Parietal lobe (tissue), 2 donors: ENCODE data around the gene FAM117B.

DNA sequence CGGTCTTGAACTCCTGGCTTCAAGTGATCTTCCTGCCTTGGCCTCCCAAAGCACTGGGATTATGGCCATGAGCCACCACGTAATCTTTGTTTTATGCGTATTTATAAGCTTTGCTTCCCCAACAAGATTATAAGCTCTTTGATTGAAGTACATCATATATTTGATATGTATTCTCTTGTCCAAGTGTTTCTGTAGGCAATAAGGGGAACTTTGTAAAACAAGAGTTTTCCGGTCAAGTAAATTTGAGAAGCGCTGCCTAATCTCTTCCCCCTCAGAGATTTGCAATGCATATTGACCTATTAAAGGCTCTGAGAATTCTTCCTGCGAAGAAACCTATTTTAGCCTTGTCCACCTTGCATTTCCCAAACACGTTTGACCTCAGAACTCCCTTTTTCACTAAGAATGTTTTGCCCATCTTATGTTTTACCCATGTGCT is 27.0 kb upstream of the CASP10 start:
- RAMPAGE, long total RNA = no peak

DNA sequence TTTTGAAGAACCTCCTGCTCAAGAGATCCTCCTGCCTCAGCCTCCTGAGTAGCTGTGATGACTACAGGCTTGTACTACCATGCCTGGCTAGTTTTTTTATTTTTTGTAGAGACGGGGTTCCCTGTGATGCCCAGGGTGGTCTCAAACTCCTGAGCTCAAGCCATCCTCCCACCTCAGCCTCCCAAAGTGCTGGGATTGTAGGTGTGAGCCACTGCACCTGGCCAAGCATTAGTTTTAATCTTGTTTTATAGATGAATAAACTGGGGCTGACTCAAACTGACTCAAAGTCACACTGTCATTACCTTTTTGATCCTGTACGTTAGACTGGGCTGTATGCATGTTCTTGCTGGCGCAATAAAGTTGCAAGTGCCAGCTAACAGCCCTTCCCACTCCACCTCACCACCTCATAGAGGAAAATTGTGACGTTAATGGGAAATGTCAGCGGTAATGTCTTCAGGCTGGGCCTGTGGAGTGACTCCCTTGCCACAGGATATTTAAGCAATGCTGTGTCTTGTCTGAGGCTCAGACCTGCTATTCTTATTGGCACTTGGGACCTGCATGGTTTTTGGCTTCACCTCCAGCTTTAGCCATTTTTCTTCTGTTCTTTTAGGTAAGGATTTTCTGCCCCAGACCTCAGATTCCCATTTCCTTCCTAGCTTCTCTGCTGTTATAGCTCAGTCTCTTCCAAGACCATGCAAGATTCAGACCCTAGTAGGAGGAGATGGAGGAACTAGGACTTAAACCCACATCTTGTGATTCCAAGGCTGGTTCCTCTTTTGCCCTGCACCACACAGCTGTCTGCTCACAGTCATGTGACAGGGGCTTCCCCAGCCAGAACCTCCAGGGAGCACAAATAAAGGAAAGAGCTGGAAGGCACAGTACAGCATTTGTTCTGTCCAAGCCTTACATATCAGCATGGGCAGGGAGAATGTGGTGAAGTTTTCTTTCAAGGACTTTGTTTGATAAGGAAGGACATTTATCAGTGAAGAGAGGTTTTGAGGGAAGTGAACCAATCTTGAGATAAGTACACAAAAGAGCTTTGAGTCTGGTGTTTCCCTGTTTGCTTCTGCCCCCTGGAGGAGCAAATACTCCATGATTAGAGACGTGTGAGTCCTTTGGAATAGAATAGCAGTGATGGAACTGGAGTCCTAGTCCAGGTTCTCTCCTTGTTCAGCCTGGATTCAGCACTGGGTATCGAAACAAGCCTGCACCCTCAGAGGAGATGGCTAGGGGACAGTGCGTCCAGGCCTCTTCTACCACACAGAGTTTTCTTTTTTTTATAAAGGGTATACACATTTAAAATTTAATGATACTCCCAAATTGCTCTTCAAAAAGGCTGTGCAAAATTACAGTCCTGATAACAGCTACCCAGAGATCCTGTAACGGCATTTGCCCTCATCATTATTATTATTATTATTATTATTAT is 25.0 kb upstream of the CASP10 start:
- RAMPAGE, long total RNA = no peak

- RAMPAGE, long total RNA = no peak
Measured at GRCh38 chr2:201239530-201240016, 20.8 kb upstream of the CASP8 start.

DNA sequence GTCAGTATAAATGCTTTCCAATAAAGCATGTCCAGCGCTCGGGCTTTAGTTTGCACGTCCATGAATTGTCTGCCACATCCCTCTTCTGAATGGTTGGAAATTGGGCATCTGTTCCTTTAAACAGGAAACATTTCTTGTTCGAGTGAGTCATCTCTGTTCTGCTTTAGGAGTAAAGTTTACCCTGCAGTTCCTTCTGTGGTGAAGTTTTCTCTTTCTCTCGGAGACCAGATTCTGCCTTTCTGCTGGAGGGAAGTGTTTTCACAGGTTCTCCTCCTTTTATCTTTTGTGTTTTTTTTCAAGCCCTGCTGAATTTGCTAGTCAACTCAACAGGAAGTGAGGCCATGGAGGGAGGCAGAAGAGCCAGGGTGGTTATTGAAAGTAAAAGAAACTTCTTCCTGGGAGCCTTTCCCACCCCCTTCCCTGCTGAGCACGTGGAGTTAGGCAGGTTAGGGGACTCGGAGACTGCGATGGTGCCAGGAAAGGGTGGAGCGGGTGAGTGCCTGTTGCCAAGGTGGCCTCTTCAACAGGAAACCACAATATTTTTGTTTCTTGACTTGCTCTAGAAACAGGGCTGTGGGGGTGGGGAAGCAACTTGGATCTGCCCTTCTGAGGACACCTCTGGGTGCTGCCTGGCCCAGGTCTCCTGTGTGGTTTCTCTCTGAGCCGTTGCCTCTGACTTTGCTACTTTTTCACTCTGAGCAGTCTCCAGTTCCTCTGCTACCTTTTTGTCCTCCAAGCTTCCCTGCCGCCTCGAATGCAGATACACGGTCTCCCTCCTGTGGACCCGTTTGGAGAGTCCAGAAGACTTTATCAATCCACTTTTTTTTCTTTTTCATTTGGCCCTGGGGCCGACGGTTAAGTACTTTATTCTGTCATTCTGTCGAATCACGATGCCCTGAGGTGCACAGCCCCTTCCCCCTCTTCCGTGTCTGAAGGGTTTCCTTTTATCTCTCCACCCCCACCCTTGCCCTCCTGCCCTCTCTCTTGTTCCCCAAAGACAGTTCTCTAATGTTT is 2.1 kb upstream of the CASP8 start:
- RAMPAGE, long total RNA = no peak

DNA sequence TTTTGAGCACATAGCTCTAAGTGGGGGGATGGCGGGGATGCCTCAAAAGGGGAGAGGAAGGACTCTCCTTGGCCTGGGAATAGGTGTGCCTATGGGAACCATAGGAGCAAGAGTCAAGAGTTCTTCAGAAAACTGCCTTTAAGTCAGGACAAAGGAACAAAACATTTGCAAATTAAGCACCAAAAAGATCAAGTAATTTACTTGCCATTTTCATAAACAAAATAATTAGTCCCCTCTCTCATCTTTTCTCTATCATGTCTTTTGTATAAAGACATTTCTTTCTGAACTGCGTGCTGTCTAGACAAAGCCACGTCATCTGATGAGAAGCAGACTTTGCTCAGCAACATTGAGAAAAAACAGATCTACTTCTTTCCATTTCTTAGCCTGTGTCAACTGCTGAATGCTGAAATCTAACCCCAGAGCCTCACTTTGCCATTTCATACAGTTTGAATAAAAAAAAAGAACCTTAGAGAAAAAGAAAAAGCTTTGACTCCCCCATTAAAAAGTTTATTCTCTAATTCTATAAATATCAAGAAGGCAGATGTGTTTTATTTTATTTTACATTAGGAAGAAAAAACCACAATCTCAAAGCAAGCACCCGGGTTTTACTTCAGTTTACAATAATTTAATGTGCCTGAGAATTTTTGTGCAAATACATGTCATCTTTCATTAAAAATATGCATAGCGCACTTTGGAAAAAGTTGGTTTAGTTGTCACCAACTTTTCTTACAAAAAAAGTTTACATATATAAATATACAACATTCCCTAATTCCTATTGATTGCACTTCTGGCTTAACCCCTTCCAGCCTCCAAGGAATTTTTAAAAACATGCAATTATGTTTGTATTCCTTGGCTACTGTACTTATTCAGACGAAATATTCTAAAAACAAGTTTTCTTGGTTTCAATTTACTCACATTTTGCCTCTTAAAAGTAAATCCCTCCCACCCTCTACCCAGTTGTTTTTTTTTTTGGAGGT is 22.0 kb upstream of the FLACC1 start:
- RAMPAGE, long total RNA = no peak

- RAMPAGE, long total RNA = no peak
Measured at GRCh38 chr2:201432126-201432556, 19.1 kb downstream of the TRAK2 start.

- RAMPAGE, long total RNA = no peak
Measured at GRCh38 chr2:201780280-201780682, 452 bp downstream of the ALS2 start.

DNA sequence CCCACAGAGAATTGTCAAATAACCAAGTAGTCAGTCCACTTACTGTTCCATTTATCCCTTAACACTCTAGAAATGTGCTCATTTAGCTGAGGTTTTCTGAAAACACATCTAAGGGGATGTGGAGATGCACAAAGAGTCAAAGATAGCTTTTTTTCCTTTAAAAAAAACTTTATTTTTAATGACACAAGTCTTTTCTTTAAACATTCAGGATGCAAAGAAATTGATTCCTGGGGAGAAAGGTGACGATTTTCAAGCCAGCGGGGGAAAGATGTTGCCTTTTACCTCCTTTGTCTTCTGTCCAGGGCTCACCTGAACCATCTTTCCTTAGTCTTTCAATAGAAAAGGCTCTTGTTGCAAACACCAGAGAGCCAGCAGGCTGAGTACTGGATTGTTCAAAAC is 55.6 kb upstream of the FZD7 start:
- RAMPAGE, long total RNA = no peak

DNA sequence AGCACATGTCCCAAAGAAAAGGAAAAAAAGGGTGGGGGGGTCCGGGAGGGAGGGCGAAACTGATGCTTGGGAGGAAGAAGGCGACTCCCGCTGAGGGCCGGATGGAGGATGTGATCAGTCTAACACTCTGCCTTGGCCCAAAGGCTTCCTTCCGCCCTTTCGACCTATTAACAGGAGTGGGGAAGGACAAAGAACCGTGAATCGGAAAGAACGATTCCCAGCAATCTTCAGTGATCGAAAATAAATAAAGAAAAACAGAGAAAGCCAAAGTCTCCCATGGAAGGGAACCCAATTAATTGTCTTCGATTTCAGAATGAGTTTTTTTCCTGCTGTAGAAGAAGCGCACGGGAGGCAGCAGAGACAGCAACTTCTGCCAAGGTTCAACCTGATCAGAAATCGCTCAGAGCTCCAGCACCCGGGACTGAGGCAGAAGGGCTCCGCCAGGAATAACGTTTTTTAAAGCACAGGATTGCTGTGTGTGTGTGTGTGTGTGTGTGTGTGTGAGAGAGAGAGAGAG is 1.6 kb upstream of the FZD7 start:
- RAMPAGE, long total RNA = no peak

DNA sequence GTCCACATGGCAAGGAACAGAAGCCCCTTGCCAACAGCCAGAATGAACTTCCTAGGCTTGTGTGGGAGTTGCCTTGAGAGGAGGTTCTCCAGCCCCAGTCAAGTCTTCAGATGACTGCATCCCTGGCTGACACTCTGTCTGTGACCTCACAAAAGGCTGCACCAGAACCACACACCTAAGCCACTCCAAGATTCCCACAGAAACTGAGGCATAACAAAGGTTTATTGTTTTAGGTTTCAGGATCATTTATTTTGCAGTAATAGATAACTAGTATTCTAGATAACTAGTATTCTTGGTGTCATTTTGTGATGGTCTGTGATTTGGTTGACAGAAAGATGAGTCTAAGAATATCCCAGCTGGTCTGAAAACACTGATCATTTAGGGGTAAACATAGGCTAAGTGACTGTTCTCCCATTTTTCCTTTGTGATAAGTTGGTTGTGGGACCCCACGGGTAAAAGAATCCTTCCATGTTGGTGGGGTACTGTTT is 43.9 kb downstream of the KIAA2012 start:
- RAMPAGE, long total RNA = no peak

GRCh38 chr2:202187600-202188024 is 50.8 kb downstream of the SUMO1 start:
- RAMPAGE, long total RNA = no peak

- RAMPAGE, long total RNA = no peak
Measured at GRCh38 chr2:202249848-202250415, 11.5 kb upstream of the SUMO1 start.

DNA sequence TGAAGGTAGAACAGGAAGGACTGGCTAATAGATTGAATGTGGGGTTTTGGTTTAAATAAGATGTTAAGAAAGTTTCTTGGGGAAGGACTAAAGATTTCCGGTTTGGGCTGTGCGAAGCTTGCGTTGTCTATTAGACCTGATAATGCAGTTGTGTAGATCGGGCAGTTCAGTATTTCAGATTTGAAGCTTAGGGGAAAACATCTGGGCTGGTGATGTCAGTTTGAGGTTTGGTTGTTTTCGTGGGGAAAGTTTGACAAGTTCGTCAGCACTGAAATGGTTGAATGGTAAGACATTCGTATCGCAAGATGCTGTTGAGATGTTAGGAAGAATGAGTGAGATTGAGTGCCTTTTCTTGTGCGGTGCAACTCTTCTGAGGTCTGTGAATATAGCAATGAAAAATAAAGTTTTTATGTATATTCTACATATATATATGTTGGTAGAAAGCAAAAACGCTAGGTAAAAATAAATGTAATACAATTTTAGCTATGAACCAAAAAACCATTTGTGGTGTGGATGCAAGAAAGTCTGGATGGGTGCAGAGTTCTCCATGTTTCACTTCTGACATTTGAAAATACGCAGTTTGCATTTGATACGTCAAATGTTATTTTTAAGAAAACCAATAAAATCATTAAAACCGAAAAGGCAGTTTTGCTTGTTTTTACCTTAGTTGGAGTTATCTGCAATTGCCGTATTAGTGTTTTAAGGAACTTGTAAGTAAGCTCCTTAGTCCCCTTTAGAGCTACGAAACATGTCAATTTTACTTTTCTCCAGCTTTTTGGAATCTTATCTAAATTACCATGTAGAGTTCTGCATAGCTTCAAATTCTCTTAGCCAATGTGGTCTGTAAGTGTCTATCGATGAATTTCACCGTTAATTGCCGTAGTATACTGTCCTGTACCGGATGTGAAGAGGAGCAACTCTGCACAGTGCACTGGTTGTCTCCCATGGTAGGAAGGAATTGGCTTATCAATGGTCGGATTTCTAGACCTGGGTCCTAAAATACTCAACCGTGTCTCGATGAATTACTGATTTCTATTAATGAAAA is 1.5 kb downstream of the NOP58 start:
- RAMPAGE, long total RNA = no peak

DNA sequence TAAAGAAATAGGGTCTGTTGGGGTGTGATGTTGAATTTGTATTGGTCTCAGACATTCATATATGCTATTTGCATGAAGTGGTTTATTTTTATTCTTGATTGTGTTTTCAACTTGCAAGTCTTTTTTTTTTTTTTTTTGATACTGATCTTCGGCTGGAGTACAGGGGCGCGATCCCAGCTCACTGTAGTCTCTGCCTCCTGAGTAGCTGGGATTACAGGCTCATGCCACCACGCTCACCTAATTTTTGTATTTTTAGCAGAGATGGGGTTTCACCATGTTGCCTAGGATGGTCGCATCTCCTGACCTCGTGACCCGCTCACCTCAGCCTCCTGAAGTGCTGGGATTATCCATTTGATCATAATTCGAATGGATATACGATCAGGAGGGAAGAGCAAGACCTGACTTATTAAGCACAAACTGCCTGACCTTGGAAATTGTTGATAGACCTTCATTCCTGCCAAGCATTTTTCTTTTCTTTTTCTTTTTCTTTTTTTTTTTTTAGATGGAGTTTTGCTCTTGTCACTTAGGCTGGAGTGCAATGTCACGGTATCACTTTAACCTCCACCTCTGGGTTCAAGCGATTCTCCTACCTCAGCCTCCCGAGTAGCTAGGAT is 15.2 kb downstream of the NOP58 start:
- RAMPAGE, long total RNA = no peak

DNA sequence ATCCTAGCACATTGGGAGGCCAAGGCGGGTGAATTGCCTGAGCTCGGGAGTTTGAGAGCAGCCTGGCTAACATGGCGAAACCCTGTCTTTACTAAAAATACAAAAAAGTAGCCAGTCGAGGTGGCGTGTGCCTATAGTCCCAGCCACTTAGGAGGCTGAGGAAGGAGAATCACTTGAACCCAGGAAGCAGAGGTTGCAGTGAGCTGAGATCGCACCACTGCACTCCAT is 23.2 kb downstream of the NOP58 start:
- RAMPAGE, long total RNA = no peak

GRCh38 chr2:202386038-202386422 is 9.9 kb downstream of the BMPR2 start:
- RAMPAGE, long total RNA = no peak

GRCh38 chr2:202634269-202635239 is at the start of gene FAM117B:
TSS of gene FAM117B (plus strand) at chr2:202634969.
- RAMPAGE, long total RNA = no peak

DNA sequence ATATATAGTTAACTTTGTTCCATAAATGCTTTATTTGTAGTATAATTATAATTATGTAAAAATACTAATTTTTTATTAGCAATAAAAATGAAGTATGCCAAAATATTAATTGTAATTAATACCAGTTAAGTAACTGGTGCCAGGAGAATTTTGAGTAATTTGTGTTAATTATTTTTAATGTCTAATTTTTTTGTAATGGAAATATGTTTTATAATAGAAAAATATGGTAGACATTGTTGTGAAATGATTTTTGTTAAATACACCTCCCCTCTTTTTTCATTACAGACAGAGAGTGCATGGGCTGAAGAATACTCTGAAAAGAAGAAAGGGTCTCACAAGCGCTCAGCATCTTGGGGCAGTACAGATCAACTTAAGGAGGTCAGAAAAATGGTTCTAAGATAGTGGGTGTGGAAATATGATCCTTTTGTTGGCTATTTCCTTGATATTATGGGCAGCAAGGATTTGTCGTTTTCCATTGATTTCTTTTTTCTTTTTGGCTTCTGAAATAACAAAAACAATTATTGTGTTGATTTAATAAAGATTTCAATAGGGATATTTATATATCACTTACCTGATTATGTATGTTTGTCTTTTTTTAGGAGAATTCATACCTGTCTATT is 90.0 kb downstream of the FAM117B start:
- RAMPAGE, long total RNA = no peak

- RAMPAGE, long total RNA = no peak
Measured at GRCh38 chr2:202885191-202885480, 13.6 kb upstream of the ICA1L start.

- RAMPAGE, long total RNA = no peak
Measured at GRCh38 chr2:203364290-203364764, 36.1 kb downstream of the ABI2 start.